Metastatic Breast Carcinoma in the Ovary (tissue), 3 donors: ENCODE measurements around the gene TCP11L2.

DNA sequence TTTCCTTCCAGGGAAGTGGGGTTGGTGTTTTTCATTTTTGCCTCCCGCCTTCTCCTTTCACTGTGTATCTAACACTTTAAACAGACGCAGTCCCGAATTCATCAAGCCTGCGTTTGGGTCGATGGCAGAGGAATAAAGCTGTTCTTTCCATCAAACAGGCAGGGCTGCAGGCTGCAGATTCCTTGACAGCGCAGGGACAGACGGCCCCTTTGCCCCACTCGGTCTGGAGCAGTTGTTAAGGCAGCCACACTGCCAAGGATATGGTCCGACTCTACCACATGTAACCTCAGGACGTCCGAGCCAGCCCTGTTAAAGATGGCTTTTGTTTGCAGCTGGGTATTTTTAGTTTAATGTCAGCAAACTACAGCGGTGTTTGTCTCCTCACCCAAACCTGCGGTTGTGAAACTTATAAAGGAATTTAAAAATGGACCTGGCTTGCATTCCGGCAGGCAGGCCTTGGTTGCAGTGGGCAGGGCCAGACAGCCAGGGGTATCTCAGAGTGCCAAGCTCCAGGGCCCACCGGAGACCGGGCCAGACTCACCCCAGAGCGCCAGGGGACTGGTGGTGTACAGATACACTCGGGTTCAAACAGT, 2.1 kb downstream of the CHST11 start:
- PRO-cap, 3 experiments: no peak in any of the 3 experiments

DNA sequence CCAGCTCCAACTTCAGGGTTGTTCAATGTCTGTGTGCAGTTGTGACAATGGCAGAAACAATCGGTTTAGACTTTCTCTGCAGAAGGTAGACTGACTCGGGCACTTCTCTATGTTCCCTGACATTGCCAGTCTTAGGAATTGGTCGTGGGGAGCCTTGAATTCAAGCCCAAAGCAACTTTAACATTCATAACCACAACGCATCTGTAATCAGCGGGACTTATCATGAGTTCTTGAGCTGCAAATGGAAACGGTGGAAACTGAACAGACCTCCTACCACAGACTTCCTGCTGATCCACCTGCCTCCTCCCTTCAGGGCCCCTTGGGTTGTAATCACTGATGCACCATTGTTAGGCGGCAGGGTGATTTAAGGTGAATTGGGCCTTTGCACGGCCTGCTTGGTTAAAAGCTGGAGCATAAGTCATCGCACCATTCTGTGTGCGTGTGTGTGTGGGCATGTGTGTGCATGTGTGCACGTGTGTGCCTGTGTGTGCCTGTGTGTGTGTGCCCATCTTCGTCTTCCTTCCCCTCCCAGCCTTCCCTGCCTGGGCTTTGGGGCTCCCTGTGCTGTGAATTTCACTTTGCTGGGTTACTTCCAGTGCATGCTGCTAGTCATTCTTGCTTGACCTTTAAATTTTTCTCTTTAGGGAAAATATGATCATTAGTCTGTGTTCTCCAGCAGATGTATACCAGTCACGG, 29.0 kb downstream of the CHST11 start:
- PRO-cap, 3 experiments: no peak in any of the 3 experiments

DNA sequence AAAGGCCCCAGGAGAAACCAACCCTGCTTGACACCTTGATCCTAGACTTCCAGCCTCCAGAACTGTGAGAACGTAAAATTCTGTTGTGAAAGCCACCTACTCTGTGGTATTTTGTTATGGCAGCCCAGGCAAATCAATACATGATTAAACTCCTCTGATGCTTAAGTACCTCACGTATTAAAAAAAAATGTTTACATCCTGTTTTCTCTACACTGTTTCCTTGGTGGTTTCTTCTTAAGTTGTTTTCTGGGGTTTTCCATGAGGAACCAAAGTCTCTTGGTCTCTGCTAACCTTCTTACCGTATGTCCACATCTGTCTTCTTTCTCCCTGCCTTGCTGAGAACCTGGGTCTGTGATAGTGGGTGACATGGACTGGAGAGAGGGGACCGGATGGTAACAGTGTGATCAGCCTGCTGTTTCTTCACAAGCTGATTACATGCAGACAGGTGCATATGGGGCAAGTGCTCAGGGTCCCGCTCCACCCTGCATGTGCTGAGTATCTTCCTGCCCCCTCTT, 40.7 kb downstream of the CHST11 start:
- PRO-cap, 3 experiments: no peak in any of the 3 experiments

DNA sequence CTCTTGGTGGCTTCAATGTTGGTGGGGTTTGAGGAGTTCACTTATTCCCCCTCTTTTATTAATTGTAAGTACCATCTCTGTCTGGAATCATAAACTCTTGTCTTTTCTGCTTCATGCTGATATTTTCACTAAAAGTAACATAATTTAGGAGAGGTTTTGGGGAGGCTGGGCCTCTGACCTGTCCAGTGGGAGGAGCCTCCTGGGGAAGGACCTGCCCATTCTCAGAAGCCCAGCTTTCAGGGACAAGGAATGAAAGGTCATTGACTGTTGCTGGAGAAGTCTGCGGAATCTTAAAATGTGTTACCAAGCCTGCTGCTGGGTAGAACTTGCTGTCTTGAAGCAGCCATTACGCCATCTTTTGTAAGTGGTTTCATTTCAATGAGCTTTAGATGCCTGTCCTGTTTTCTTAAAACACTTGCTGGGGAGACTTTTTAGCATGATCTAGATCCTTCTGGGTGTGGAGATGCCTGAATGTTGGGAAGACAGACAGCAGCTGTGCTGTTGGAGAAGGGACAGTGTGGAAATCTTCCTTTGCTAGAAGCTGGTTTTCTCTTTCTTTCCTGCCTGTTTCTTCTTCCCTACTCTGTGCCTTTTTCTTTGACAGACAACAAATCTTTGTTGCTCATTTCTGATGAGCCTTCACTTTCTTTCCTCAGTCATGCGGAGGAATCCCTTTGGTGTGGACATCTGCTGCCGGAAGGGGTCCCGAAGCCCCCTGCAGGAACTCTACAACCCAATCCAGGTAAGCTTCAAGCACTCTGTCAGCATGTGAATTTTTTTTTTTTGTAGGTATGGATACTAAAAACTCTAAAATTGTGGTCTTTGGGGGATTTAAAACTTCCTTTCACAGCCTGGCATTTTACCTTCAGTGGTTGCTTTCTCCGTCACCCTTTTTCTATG, 144.8 kb downstream of the CHST11 start:
- PRO-cap, 3 experiments: no peak in any of the 3 experiments

GRCh38 chr12:104643204-104643599, 186.5 kb downstream of the CHST11 start:
- PRO-cap, 3 experiments: no peak in any of the 3 experiments

DNA sequence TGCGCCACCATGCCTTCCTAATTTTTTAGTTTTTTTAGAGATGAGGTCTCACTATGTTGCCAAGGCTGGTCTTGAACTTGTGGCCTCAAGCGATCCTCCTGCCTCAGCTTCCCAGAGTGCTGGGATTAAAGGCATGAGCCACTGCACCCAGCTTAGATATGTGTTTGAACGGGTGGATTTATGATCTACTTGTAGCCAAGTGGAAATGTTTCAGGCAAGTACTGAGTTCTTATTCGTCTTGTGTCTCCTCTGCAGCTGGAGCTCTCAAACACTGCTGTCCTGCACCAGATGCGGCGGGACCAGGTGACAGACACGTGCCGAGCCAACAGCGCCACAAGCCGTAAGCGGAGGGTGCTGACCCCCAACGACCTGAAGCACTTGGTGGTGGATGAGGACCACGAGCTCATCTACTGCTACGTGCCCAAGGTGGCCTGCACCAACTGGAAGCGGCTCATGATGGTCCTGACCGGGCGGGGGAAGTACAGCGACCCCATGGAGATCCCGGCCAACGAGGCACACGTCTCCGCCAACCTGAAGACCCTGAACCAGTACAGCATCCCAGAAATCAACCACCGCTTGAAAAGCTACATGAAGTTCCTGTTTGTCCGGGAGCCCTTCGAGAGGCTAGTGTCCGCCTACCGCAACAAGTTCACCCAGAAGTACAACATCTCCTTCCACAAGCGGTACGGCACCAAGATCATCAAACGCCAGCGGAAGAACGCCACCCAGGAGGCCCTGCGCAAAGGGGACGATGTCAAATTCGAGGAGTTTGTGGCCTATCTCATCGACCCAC, 201.2 kb downstream of the SLC41A2 start:
- PRO-cap, 3 experiments: no peak in any of the 3 experiments

DNA sequence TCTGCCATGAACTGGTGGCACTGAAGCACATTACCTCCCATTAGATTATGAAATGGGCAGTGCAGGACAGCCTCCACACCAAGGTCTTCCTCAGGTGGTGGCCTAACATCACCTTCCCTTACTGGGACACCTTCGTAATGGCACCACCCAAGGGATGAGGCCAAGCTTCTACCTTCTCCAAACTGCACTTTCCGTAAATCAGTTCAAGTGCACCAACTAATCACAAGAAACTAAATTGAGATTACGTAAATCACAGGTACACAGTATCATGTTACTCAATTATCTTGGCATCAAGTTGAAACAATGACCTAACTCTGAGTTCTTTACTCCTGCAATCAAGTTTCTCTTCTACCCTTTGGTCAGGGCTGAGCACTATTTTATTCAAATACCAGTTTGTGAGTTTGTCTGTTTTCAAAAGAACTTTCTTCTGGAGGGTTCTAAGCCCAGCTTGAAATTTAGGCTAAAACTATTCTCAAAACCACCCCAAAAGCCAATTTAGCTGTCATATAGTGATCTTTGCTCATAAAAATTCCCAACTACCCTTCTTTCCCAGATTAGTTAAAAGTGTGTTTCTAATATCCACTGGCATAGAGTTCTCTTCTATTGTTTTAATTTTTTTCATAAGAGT, 13.7 kb downstream of the SLC41A2 start:
- PRO-cap, 3 experiments: no peak in any of the 3 experiments

- PRO-cap, 3 experiments: no peak in any of the 3 experiments
These were observed 38.0 kb downstream of the APPL2 start for GRCh38 chr12:105197636-105198631.

GRCh38 chr12:105326837-105327059, 3.7 kb upstream of the C12orf75 start:
- PRO-cap, 3 experiments: no peak in any of the 3 experiments

DNA sequence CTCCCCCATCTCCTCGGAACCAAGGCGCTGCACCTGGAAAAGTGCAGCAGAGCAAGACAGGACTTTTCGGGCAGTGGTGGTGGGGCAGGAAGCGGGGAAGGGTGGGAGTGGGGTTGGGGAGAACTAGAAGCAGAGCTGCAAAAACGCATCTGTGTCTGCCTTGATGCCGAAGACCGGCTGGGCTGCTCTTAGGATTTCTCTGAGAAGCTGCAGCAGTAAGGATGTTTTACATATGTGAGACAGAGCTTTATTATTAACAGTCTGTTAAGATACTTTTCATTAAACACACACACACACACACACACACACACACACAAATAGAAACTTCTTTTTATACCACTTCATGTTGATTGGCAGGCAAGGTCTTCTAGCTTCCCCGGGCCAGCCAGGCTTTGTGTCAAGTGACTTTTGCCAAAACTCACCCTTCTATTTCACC, 836 bp downstream of the C12orf75 start:
- PRO-cap, 3 experiments: no peak in any of the 3 experiments

GRCh38 chr12:105353224-105353758, 22.8 kb downstream of the C12orf75 start:
- PRO-cap, 3 experiments: no peak in any of the 3 experiments

DNA sequence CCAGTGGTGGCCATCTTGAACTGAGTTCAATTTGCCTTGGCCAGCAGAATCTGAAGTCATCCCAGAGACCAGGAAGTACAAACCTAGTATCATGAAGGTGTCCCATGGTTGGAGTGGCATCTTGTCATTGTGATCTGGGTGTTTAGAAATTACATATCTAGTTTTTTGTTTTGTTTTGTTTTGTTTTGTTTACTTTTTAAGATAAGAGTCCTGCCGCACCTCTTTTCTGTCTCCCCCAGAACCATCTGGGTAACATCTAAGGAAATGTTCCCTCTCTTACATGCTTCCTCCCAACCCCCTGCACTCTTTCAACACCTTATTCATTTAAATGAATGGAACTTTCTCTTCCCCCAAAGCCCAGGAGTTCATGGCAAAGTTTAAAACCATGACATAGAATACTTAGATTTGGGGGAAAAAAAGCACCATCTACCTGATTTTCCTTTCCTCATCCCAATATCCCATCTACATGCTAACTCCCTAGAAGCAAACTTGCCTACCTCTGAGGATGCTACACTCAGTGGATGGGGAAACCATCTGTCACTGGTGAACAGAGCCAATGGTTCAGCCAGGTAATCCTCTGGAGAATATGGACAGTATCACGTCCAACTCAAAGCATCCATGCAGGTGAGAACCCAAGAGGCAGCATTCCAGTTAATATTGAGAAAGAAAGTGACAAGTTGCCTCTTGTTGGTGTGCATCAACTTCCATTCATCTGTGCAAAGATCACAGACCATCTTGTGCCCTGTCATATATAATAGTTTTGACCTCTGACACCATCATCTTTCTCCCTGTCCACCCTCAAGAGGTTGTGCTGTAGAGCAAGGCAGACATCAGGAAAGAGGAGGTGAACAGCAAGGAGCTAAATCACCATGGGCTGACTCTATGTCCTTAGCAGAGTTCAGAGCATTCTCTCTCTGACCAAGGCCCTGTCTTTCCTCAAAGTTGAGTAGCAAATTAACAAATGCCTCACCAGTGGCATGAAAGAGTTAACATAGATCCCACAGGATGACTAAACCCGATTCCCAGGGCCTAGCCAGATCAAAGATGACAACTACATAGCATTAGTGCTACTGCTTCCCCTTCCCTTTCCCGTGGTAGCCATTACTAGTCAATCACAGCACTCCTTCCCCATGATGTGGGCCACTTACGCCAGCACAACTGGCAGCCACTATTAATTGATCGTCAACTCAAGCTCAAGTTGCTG, 73.2 kb downstream of the NUAK1 start:
- PRO-cap, 3 experiments: no peak in any of the 3 experiments

- PRO-cap, 3 experiments: peak in 1 of 3 experiments; most common plus-strand start chr12:106084278 (in 1); most common minus-strand start chr12:106084088 (in 1)
These were observed 54.8 kb downstream of the NUAK1 start for GRCh38 chr12:106083867-106084346.

GRCh38 chr12:106102963-106103610, 35.7 kb downstream of the NUAK1 start:
- PRO-cap, 3 experiments: no peak in any of the 3 experiments

- PRO-cap, 3 experiments: no peak in any of the 3 experiments
These were observed 16.8 kb downstream of the NUAK1 start for GRCh38 chr12:106121925-106122371.

- PRO-cap, 3 experiments: peak in 2 of 3 experiments; most common minus-strand start chr12:106140155 (in 2)
These were observed 1.5 kb upstream of the NUAK1 start for GRCh38 chr12:106139910-106140991.

- PRO-cap, 3 experiments: no peak in any of the 3 experiments
These were observed 14.1 kb upstream of the TCP11L2 start for GRCh38 chr12:106288391-106288784.

DNA sequence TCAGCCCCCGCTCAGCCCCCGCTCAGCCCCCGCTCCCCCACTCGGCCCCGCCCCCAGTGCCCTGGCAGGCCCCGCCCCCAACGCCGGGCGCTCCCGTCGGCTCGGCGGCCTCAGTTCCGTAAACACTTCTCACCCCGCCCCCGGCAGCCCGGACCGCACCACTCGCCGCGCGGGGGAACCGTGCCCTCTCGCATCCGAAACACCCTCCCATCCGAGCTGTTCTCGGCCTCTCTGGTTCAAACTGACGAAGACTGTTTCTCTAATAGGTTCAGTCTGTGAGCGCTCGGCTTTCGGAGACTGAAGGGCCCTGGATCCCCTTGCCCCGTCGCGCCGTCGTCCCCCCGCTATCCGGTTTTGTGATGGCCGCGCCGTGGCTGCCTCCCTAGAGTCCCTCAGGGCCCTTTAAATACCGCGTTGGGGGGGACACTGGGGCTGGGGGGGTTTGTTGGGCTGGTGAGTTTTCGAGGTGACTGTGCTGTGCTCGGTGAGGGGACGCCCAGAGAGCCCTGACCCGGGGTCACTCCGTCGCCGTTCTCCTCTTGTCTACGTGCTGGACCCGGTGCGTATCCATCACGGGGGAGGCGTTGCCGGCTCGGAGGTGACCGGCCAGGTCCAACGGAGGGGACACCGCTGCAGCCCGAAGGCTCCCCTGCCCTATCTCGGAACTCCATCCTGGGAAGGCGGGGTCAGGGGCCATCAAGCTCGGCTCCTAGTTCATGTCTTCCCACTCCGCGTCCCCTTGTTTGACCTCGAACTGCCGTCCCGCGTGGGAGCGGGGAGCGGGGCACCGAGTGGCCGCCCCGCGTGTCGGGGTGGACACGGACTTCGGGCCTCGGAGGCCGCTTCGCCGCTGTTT, at the start of gene TCP11L2:
TCP11L2 (plus strand) TSS at position 351 of the 856 bp plus-strand sequence.
- PRO-cap, 3 experiments: peak in 3 of 3 experiments; most common plus-strand start position 405 of the sequence (in 3); most common minus-strand start position 112 of the sequence (in 2)

DNA sequence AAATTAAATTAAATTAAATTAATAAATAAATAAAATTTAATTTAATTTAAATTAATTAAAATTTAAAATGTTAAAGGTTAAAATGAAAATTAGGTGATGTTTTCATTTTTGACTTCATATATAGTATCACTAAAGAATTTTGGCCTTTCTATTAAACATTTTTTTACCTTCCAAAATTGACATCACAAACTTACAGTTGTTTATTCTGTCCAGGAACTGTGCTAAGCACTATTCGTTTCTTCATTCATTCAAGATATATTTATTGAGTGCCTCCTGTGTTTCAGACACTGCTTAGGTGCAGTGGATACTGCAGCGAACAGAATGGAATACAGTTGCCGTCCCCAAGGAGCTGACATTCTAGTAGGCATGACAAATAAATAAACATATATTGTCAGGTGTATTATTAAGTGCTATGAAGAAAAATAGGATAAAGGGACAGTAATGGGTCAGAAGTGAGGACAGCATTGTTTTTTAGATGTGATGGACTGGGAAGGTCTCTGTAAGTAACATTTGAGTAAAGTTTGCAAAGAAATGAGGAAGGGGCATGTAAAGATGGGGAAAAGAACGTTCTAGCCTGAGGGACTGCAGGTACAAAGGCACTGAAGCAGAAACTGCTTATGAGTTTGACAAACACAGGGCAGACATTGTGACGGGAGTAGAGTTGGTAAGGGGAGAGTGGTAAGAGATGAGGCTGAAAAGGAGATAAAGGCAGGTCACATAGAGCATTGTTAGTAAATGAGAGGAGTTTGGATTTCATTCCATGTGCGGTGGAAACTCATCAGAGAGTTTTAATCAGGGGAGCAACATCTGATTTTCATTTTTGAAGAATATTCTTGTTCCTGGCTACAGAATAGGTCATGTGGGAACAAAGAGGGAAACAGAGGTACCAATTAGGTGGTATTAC, 21.4 kb downstream of the TCP11L2 start:
- PRO-cap, 3 experiments: no peak in any of the 3 experiments

- PRO-cap, 3 experiments: peak in 3 of 3 experiments; most common plus-strand start chr12:107093980 (in 3); most common minus-strand start chr12:107093831 (in 2)
These were observed 380 bp upstream of the CRY1 start for GRCh38 chr12:107093735-107094123.